ENCODE data around the gene TPT1.

GRCh38 chr13:44379916-44380377 is 6.3 kb downstream of the SERP2 start:
- PRO-cap: no peak
- RAMPAGE, long total RNA: no peak

- PRO-cap: no peak
- RAMPAGE, long total RNA: no peak
Measured at GRCh38 chr13:44575579-44576299, 391 bp downstream of the TSC22D1 start.

- PRO-cap: no peak
- RAMPAGE, long total RNA: no peak
Measured at GRCh38 chr13:44763929-44764667, 188.0 kb upstream of the TSC22D1 start.

DNA sequence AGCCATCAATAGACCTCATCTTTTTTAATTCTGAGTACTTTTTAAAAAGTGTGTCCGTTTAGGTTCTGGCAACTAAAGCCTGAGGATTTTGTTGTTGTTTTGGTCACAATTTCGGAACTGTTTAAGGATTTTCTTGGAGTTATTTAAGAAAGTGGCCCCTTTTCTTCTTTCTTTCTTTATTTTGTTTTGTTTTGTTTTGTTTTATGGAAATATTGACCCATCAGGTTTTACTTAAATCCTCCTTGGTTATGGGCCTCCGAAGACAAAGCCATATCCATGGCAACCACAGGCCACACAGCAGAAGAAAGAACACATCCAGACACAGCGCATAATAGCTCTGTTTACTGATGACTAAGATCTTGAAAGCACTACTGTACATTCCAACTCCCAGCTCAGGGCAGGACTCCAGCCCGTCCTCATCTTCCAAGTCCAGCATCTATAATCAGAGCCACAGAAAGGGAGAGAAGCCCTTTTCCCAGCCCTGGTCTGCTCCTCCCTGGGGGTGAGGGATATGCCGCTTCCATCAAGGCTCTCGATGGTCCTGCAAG is 84.4 kb downstream of the NUFIP1 start:
- PRO-cap: no peak
- RAMPAGE, long total RNA: no peak

DNA sequence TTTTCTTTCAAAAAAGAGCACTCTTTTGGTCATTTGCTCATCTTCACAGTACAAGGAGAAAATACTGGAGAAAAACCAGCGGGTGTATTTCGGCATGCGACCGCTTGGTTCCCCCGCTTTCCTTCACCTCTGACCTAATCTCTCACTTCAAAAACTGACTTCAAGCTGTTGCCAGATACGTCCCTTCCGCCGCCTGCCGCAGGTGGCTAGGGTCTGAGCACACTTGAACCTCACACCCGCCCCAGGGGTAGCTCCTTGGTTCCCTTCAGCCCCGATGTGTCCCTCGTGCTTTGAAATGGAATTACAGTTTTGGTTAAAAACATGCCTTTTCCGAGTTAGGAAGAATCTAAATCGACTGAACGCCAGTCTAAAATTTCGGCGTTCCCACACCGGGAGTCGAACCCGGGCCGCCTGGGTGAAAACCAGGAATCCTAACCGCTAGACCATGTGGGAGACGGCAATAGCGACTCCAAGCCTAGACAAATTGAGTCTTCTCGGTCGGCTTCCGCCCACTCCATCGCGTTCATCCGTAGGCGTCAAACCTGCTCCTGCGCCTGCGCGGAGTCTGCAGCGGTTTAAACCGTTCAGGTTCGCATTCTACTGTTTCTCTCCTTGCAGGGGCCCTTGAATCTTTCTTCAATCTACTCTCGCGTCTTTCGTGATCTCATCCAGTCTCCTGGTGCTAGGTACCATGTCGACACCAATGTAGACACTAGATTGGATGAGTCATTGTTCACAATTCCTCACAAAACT is 71.5 kb downstream of the NUFIP1 start:
- PRO-cap: unidirectional peak, minus-strand start at position 131 of the sequence; unidirectional peak, minus-strand start at position 208 of the sequence; bidirectional peak, plus-strand start at position 564 of the sequence, minus-strand start at position 486 of the sequence
- RAMPAGE, long total RNA: no peak

DNA sequence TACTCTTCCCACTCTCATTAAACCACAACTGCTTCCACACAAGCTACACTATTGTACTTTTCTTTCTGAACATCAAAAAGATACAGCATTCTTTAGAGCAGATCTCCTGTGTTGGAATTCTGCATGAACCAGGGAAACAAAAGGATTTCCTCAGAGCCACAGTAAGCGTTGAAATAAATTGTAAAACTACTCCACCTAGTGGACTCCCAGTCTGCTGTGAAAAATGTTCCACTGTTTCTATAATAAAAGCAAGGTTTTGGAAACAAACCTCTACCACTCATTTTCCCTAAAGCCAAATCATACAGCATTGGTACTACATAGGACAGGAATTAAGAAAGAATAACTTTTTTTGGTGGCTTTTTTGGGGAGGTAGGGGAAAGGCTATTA is 19.4 kb downstream of the NUFIP1 start:
- PRO-cap: no peak
- RAMPAGE, long total RNA: no peak

DNA sequence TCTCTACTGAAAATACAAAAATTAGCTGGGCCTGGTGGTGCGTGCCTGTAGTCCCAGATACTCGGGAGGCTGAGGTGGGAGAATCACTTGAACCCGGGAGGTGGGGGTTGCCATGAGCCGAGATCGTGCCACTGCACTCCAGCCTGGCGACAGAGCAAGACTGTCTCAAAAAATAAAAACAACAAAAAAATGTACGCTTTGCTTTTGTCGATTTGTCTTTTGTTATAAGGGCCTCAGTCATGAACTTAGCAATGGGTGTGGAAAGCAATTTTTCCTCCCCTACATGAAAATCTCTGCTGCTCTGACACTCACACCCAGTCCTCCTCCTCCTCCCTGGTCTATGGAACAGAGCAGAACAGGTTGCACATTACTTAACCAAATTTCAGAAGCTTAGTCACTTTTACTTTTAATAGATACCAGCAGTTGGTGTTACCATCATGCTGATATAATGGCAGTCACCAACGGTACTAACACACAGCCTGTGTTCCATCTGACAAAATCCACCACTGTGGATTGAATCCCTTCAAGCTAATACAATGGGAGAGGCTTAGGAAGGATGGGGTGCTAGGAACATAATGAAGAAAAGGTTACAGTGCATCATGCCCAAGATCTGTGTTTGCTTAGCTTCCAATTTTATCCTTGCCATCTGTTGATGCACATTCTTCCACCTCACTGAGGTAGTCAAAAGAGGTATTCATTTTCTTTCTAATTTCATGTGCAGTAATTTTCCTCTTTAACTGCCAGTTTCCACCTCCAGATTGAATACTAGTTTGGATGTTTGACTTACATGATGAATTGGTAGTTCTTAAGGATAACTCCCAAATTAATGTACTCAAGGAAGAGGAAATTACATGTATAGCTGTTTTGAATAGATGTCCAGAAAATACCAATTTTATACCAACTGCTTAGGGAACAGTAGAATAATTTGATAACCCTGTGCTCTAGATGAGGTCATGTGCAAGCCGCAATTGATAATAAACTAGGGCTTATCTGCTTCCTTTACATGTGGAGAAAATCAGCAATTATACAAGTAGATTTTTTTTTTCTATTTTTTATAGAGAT is 9.7 kb downstream of the TPT1 start:
- PRO-cap: no peak
- RAMPAGE, long total RNA: no peak

- PRO-cap: bidirectional peak, plus-strand start at chr13:45341513, minus-strand start at chr13:45341183
- RAMPAGE, long total RNA: start-site peak on the minus strand at chr13:45341116-45341254, 4,157 and 998 reads in 2 replicates
Measured at GRCh38 chr13:45341049-45342095, at the start of gene TPT1. Gene TPT1, minus strand, starts transcription at chr13:45341183.

- PRO-cap: no peak
- RAMPAGE, long total RNA: no peak
Measured at GRCh38 chr13:45412162-45412641, 6.0 kb downstream of the SLC25A30 start.

DNA sequence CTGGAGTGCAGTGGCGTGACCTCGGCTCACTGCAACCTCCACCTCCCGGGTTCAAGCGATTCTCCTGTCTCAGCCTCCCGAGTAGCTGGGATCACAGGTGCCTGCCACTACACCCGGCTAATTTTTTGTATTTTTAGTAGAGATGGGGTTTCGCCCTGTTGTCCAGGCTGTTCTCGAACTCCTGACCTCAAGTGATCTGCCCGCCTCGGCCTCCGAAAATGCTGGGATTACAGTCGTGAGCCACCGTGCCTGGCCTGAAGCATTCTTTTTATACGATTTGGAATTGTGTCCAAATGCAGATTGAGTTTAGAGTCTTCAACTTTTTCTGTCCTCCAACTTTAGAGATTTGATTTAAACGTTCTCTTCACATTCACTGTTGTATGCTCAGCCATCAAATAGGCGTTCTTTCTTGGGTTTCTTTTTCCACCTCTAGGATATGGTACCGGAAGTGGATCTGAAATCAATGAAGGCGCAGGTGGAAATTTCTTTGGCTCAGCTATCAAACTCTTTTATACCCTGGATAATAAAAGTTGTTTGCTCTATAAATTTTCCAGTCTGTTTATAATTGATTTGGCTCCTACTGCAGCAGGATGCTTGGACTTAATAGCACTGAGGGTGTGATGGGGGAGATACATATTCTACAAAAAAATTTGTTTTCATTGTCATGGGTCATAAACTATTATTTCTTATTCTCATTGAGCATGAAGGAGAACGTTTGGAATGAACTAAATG is 1.5 kb downstream of the COG3 start:
- PRO-cap: no peak
- RAMPAGE, long total RNA: no peak

DNA sequence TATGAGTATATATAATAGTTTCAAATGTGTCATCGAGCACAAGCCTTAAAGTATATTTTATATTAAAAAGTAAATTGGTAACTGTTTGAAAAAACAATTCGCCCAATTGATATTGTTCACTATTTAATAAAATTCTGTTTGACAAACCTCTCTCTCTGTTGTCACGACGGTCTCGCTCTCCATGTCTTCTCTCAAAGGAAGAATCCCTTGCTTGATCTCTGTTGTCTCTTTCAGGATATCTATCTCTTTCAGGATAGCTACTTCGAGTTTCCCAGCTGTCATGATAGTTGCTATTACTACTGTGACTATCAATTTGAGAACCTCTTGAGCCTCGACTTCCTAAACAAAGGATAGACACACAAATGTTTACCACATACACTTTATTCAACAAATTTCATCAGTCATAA is 72.9 kb downstream of the ZC3H13 start:
- PRO-cap: no peak
- RAMPAGE, long total RNA: no peak

- PRO-cap: no peak
- RAMPAGE, long total RNA: no peak
Measured at GRCh38 chr13:46137456-46137992, 32.7 kb upstream of the CPB2 start.

DNA sequence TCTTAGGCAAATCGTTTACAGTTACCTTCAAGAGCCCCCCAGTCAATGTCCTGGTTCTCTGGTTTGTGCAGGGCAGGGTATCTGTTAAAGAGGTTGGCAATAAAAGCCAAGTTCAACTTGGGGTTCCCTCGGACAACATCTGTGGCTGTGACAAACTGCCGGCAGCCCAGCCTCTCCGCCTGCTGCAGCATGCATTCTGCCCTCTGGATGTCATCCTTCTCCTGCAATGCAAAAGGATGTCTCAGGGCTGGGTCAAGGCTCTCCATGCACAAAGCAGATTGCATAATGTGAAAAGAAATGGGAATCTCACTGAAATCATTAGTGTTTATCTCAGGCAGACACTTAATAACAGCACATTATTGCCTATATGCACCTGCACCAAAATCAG is 35.1 kb downstream of the LCP1 start:
- PRO-cap: no peak
- RAMPAGE, long total RNA: no peak

DNA sequence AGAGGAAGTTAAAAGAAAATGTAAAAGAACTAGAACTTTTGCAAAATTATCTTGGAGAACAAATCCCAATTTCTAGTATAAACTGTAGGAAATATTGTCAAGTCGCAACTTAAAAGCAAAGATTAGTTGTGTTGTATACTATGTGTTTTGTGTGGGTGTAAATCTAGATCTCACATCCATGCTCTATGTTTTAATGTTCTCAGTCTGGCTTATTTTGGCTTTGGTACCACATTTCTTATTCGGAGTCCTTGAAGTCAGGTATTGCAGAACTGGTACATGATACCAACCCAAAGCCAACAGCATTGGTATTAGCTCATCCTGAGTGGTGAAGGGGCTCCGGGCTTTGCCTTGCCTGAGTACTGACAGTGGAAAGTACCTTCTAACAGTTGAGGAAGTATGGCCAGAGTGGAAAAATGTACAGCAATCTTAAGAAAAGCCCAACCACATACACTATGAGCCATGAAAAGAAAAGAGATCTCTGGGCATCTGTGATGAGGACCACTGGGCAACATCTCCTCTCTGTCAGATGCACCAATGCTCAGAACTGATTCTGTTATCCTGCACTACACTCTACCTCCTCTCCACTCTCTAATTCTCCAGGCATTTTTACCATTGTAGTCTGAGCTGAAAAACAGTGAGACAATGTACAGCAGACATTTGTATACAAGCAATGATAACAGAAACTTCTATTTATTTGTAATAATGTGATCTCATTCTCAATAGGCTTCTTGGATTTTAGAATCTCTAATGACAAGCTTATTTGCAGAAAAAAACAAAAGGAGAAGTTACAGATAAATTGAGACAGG is 8.3 kb downstream of the LCP1 start:
- PRO-cap: no peak
- RAMPAGE, long total RNA: no peak

DNA sequence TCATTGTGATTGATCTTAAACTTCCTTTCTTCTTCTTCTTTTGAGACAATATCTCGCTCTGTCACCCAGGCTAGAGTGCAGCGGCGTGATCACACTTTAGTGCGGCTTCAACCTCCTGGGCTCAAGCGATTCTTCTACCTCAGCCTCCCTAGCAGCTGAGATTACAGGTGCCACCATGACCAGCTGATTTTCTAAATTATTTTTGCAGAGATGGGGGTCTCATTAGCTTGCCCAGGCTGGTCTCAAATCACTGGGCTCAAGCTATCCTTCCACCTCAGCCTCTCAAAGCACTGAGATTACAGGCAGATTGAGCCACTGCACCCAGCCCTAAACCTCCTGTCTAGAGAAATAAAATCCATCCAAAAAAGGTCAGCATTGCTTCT is 17.9 kb downstream of the RUBCNL start:
- PRO-cap: no peak
- RAMPAGE, long total RNA: no peak

DNA sequence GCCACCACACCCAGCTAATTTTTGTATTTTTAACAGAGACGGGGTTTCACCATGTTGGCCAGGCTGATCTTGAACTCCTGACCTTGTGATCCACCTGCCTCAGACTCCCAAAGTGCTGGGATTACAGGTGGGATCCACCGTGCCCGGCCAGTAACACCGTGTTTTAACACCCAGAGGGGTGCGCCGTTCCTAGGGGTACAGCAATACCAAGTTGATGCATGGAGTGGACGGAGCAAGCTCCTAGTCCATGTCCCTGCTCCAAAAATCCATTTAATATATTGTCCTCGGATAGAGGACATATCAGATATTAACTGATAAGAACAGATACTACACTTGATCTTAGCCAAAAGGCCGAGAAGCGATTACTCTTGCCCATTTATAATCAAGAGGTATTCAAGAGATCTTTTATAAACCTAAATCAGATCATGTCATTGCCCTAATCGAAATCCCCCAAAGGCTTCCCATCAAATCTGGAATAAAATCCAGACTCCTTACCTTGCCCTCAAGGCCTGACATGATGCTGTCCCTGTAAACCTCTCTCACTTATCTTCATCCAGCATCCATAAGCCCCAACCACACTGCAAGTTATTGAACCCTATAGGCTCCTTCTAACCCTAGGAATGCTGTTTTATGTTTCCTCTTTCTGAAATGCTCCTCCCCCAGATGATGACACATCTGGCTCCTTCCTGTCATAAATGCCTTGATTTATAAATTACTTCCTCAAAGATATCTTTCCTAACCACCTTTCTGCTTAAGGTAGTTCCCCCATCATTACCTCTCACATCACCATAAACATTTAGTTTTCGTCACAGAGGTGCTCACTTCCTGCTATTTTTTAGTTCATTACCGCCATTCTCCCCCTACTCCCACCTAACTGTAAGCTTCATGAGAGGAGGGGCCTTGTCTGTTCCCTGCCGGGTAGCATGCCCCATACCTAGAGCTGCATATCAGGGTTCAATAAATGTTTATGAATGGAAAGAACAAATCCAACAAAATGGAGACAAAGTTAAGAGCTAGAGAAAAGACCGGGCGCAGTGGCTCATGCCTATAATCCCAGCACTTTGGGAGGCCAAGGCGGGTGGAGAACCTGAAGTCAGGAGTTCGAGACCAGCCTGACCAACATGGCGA is 12.5 kb downstream of the RUBCNL start:
- PRO-cap: bidirectional peak, plus-strand start at position 731 of the sequence, minus-strand start at position 604 of the sequence
- RAMPAGE, long total RNA: start-site peak on the minus strand centred at position 604 of the sequence, 44 bp wide, 663 and 211 reads in 2 replicates

DNA sequence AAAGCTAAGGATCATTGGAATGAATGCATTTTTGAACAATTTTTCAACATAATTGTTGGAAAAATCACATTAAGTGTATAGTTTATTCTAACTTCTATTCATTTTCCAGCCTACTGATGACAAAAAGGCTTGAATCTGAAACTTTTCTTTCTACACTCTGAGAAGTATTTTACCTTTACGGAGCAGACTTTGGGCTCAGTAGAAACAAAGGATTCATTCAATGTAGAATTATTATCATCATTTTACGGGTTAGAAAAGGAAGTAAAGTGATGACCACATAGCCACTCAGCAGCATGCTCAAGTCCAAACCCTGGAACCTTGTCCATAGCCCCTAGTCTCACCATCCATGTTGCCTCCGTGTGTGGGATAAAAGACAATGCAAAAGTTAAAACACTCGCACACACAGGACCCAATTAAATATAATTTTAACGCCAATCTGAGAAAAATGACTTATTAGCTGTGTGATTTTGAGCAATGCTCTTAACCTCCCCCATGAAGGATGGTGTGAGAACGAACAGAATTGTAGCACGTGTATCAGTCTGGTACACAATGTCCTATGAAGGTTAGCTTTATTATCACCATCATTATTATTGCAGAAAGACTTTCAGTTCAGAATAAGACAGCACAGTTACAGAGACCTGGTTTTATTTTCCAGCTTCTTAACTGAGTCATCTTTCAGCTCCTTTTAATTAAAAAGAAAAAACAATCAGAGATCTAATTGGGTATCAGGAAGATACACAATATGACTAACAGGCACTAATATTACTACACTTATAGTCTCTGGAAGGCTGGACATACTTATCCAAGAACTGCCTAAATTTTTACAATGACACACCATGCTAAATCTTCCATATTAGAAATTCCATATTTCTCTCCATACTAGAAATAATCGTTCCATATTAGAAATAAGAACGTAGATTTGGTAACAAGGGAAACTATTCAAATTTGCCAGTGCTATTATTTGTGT is 2.2 kb downstream of the RUBCNL start:
- PRO-cap: no peak
- RAMPAGE, long total RNA: no peak

DNA sequence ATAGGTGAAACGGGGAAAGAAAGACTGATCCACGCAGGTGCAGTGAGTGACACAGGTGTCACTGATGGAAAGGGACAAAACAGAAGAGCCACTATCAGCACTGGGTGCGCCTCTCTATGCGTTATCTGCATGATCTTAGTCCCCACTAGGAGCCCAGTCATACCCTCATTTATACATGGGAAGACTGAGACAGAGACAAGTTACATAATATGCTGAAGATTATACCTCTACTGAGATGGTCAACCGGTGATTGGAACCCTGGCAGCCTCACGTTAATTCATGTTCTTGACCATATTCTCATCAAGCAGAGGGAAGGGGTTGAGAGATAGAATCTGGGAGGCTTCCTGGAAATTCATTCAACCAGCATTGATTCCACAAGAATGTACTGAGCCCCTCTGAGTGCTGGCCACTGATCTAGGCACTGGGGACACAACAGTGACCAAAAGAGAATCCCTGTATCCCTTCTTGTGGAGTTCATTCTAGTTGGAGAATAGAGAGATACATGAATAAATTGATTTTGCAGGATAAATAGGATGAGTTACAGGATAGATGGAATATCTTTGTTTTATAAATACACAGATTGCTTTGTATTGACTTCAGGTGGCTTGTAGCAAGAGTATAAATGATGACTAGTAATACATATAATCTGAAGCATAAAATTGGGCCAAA is 3.6 kb downstream of the LRCH1 start:
- PRO-cap: no peak
- RAMPAGE, long total RNA: no peak

- PRO-cap: no peak
- RAMPAGE, long total RNA: no peak
Measured at GRCh38 chr13:46575354-46575890, 22.5 kb downstream of the LRCH1 start.

DNA sequence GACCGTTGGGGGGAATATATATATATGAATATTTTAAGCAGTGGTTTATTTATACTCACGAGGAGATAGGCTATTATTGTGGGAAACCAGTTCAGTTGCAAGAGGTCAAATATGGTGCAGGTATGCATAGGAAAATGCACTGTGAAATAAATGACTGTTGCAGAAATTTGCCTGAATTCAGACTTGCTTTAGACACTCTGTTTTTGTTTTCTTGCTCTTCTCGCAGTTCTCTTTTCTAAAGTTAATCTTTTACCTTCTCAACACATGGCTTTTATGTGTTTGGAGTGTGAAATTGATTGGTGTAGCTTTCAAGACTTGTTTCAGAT is 109.7 kb downstream of the LRCH1 start:
- PRO-cap: no peak
- RAMPAGE, long total RNA: no peak

Data from OCI-LY7 (cell line).